Prostate gland (tissue), 2 donors: Measurements from ENCODE around the gene ZNF124.

- PRO-cap: no peak
- RAMPAGE, long total RNA, 2 experiments: start-site peak on the minus strand in 2 of 2 experiments, at chr1:247172009-247172048 at its widest, 37 to 47 reads per replicate
These were observed at the start of gene ZNF124 for GRCh38 chr1:247171822-247172120. TSS of gene ZNF124 (minus strand) at chr1:247172020.

DNA sequence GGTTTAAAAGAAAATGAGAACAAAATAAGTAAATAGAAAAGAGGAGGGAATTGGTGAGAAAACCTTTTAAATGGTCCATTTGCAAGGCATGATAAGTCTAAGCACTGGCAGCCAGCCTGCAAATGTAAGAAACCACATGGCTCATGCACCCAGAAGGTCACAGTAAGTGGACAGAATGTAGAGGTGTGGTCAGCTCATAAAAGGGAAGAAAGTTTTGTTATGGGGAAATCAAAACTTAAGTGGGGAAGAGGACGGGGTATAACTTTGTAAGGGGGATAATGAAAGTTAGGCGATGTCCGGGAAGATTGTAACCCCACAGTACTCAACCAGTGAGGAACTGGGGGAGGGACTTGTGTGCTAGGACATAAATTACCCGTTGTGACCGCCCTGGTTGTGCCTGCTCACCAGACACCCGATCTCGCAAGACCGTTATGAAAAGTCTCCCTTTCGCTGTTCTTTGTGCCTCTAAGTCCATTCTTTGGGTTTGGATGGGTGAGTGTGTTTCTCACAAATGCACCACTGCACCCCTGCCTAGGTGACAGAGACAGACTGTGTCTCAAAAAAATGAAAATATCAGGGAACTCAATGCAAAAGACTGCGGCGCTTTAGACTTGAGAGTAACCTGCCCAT is 28.5 kb upstream of the ZNF496 start:
- PRO-cap: no peak
- RAMPAGE, long total RNA, 2 experiments: no peak in any of the 2 experiments

GRCh38 chr1:248851552-248852376 is 7.1 kb downstream of the ZNF692 start:
- PRO-cap: no peak
- RAMPAGE, long total RNA, 2 experiments: no peak in any of the 2 experiments

DNA sequence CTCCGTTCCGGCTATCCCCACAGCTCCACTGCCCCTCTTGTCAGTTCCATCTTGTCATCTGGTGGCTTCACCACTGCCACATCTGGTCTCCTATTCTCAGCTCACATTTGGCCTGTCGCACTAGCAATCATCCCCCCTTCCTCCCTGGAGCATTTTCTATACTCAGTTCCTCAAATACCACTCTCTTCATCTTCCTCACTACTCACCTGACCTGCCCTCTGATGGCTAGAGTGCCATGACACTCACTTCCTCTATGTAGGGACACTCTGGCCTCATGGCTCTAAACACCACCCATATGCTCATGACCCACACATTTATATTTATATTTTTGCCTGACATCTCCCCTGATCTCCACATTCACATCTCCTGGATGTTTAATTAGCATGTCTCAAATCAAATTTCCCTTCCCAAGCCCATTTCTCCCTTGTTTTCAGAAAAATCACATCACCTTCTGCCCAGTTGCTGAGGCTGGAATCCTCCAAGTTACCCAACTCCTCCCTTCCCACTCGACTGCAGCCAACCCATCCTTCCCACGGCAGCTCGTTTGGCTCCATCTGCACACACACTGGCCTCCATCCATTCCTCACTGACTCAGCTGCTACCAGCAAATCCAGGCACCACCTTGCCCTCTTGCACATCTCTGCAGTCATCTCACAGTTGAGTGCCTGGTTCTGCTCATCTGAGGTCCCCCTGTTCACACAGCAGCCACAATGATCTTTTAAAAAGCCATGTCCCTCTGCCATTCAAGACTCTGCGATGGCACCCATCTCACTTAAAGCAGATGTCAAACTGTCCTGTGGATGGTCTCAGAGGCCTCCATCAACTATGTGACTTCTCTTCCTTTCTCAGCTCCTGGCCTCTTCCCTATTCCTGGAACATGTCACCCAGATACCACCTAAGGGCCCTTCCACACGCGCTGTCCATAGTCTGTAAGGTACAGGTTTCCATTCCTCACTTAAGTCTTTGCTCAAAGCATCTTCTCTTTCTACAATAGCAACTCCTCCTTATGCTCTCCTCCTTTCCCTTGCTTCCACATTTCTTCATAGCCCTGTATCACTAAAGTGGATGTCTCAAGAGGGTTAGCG is 5.9 kb downstream of the ZNF692 start:
- PRO-cap: no peak
- RAMPAGE, long total RNA, 2 experiments: no peak in any of the 2 experiments

GRCh38 chr1:248919181-248919380 is 13.0 kb downstream of the PGBD2 start:
- PRO-cap: no peak
- RAMPAGE, long total RNA, 2 experiments: no peak in any of the 2 experiments